ENCODE measurements around the genes LRRC53, ERICH3, MSH4, NEXN and DNAJB4.

- RRBS = no CpG with 5 or more reads among the region's 5 CpGs
Observed at GRCh38 chr1:70250281-70251156, 29.3 kb downstream of the SRSF11 start.

GRCh38 chr1:71513897-71514601 is 433.2 kb upstream of the ZRANB2 start:
- RRBS = no CpG with 5 or more reads among the region's 25 CpGs

GRCh38 chr1:72283152-72283550 is 812 bp upstream of the NEGR1 start:
- RRBS = 4% methylated on average over 8 of the region's 22 CpGs

- RRBS = no CpG with 5 or more reads among the region's 2 CpGs
Observed at GRCh38 chr1:74512423-74512885, at the start of gene LRRC53. Gene LRRC53, minus strand, starts transcription at chr1:74512611.

GRCh38 chr1:74673298-74674497 is at the start of gene ERICH3:
Gene ERICH3, minus strand, starts transcription at chr1:74673792.
- RRBS = no CpG with 5 or more reads among the region's 48 CpGs

DNA sequence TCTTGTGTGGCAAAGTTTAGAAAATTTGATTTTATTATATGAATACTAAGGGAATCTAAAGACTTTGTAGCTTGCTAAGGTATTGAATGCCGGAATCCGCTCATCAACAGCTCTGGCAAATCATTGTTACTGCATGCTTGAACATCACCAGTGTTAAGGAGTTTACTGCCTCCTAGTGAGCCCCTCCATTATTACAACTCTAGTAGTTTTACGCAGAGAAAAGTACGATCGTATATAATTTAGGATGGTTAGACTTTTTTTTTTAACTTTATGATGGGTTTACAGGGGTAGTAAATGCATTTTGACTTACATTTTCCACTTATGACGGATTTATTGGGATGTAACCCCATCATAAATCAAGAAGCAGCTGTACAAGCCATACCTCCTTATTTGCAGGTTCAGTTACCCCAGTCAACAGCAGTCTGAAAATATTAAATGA is 789 bp downstream of the TYW3 start:
- RRBS = no CpG with 5 or more reads among the region's 6 CpGs

GRCh38 chr1:75136042-75137234 is 2.2 kb downstream of the LHX8 start:
- RRBS = 14% methylated on average over 18 of the region's 96 CpGs

DNA sequence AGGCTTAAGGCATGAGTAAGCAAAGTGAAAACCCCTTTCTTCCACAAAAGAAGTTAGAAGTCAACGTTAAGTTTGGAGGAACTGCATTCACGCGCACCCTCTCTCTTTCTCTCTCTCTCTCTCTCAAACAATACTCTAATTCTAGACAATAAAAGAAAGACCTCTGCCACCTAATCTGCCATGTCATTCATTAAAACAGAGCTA is 22.0 kb downstream of the SLC44A5 start:
- RRBS = no CpG with 5 or more reads among the region's 3 CpGs

- RRBS = no CpG with 5 or more reads among the region's 2 CpGs
Observed at GRCh38 chr1:75672442-75673284, 51.8 kb upstream of the ACADM start.

DNA sequence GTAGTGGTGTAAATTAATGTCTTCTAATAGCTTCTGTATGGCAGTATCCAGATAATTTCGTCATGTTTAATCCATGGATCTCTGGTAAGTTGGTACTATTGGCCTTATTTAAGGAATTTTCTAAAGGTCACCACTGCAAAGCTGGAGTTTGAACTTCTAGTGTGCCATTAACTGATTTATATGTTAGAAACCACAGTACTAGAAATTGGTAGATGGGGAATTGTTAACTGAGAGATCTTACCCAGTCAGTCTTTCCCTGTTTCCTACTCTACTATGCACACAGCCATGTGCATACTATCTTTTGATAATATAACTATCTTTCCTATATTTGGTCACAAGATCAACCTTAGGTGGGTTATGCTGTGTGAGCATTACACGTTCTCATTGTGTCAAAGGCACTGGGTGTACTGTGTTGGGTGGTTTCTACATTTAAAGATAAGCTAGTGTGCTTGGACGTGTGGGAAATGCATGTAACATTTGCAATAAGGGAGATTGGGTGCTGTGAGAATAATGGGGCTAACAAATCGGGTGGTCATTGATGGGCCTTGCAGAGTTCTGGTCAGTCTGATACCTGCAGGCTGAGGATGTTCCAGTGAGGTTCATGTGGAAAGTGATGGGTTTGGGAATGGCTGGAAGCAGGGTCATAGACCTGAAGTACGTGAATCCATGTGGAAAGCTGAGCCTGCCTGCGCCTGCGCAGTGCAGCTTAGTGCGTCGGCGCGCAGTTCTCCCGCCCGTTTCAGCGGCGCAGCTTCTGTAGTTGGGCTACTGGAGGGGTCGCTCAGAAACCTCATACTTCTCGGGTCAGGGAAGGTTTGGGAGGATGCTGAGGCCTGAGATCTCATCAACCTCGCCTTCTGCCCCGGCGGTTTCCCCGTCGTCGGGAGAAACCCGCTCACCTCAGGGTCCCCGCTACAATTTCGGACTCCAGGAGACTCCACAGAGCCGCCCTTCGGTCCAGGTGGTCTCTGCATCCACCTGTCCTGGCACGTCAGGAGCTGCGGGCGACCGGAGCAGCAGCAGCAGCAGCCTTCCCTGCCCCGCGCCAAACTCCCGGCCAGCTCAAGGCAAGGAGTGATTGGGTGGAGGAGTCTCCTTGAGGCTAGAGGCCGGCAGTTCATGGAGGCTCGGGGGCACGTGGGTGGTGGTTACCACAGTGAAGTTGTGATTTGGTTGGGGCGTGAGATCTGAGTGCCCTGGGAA is at the start of gene MSH4:
TSS of gene MSH4 (plus strand) at position 720 of the 1,203 bp plus-strand sequence.
- RRBS = 92% methylated on average over 4 of the region's 39 CpGs

DNA sequence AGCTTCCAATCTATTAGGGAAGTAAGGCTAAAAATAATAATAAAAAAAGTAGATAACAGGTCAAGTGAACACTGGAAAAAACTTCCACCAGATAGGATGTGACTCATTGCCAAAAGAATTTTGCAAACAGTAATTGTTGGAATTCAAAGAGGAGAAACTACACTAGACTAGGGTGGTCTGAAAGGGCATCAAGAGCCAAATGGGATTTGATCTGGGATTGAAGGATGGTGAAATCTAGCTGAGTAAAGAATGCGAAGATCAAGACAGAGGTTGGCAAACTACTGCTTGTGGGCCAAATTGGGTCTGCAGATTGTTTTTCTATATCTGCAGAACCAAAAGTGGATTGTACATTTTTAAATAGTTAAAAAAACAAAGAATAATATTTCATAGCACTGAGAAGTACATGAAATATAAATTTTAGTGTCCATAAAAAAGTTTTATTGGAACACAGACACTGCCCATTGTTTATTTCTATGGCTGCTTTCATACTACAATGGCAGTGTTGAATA is 5.9 kb upstream of the ST6GALNAC3 start:
- RRBS = no CpG with 5 or more reads among the region's 1 CpG

DNA sequence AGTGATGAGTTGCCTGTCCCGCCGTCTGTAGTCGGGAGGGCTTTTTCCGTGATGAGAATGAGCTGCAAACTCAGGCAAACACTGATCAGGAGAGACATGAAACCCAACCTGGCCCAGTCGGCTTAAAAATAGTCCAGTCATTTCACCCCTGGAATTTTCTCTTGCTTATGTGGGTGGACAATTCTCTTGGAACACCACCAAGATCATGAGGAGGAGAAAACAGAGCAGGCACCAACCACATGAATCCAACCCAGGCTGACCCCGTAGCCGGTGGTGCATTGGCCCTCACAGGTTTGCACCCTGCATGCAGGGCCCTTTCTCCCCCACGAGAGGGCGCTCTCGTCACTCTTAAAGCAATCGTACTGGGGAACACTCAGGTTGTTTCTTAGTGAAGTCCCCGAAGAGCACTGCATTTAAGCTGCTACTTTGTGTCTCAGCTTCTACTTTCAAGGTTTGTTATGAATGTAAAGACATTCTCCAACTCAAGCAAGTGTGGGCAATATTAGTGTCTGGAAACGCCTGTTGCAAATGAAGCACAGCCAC is 79.5 kb downstream of the ST6GALNAC3 start:
- RRBS = no CpG with 5 or more reads among the region's 13 CpGs

GRCh38 chr1:76868918-76869414 is 1.7 kb downstream of the ST6GALNAC5 start:
- RRBS = 0% methylated on average over 9 of the region's 20 CpGs

DNA sequence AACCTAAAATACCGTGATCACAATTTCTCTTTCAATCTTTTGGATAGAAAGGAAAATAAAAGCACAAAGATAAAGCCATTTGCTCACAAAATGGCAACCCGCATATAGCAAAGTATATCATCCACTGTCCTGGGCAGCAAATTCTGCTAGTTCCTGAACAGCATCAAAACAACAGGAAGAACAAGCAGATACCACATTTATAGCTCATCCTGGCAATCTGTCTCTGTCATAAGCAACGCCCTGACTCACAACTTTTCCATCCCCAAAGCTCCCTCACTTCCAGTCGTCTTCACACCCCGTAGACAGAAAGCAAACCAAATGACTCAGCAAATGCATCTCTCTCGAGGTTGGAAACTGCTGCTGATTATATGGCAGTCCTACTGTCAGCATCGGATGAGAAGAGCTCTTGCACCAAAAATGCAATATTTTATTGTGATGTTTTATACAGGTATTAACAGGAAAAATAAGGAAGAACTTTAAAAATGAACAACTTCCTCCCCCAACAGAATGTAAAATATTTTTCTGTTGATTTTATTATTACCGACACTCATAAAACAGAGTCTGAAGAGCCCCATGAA is 65.9 kb downstream of the AK5 start:
- RRBS = no CpG with 5 or more reads among the region's 8 CpGs

GRCh38 chr1:77569834-77570071 is 112.7 kb downstream of the ZZZ3 start:
- RRBS = no CpG with 5 or more reads among the region's 2 CpGs

GRCh38 chr1:77605072-77605737 is 77.3 kb downstream of the ZZZ3 start:
- RRBS = no CpG with 5 or more reads among the region's 4 CpGs

- RRBS = 4% methylated on average over 12 of the region's 69 CpGs
Observed at GRCh38 chr1:77888340-77889331, at the start of gene NEXN. Gene NEXN, plus strand, starts transcription at chr1:77888624.

- RRBS = no CpG with 5 or more reads among the region's 8 CpGs
Observed at GRCh38 chr1:77938165-77938480, 40.7 kb downstream of the FUBP1 start.

- RRBS = no CpG with 5 or more reads among the region's 17 CpGs
Observed at GRCh38 chr1:78004358-78005353, at the start of gene DNAJB4. Gene DNAJB4, plus strand, starts transcription at chr1:78004939.